Measurements from ENCODE around the genes STAMBPL1, IFIT1 and HTR7.

GRCh38 chr10:87940646-87941322 lies 77.4 kb downstream of the PTEN start:
- RRBS: no CpG with 5 or more reads among the region's 1 CpG

- RRBS: no CpG with 5 or more reads among the region's 3 CpGs
Observed at GRCh38 chr10:87968213-87968584, 104.8 kb downstream of the PTEN start.

DNA sequence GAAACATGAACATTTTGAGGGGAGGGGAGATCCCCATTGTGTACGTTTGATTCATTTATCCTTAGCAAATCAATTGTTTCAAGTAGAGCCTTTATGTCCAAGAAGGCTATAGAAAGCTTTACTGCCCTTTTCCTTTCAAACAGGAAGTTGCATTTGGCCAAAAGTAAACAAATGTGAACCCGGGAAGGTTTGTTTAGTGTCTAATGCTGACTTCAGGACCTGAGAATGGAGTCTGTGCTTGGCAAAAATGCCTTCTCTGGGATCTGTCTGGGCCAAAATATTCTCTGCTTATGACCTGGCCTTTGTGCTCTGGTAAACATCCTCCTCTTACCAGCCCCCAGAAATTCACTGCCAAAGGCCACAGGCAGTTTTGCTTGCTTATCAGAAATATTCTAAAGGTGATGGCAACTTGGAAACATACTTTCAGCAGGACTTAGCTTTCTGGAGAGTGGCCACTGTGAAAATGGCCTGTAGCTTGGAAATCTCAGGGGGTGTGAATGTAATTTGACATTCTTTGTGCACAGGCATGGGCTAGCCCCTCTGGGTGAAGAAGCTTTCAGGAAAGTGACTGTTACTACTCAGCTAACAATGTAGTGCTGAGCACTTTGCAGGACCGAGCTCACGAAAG lies 199.5 kb downstream of the PTEN start:
- RRBS: no CpG with 5 or more reads among the region's 4 CpGs

- RRBS: no CpG with 5 or more reads among the region's 4 CpGs
Observed at GRCh38 chr10:88091334-88092238, 228.2 kb downstream of the PTEN start.

- RRBS: no CpG with 5 or more reads among the region's 3 CpGs
Observed at GRCh38 chr10:88386318-88386930, 196.7 kb downstream of the RNLS start.

DNA sequence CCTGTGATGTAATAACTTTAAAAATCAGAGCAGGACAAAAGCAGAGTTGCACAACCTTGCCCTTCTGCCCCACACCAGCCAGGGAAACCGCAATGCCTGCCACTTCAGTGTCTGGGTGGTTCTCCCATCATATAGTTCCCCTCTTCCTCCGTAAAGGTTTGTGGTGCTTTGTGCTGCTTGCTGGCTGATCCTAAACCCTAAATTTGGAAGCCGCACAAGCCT lies 9.8 kb upstream of the LIPM start:
- RRBS: no CpG with 5 or more reads among the region's 3 CpGs

DNA sequence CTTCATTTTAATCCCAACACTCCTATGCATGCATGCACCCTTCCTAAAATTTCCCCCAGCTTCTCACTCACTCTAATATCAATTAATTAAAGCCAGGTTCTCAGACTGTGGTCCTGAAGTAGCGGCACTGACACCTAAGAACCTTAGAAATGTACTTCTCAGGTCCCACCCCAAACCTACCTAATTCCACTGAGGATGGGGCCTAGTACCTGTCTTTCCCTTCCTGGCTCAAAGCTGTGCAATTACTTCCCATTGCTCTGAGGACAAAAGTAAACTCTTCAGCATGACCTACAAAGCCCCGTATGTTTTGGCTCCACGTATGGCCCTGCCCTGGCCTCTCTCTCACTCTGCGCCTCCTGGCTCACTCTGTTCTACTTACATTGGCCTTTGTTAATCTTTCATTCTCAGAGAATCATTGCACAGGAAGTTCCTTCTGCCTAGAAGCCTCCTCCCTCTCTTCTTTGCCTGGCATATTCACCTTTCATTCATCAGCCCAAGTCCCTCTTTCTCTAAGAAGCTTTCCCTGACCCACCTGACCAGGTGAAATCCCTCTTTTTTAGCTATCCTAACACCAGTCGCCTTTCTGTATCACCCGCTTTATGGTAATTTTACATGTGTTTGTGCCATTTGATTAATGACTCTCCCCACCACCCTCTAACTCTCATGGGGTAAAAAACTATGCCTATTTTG lies 23.8 kb downstream of the LIPM start:
- RRBS: no CpG with 5 or more reads among the region's 6 CpGs

- RRBS: 2% methylated on average over 23 of the region's 99 CpGs
Observed at GRCh38 chr10:88879847-88880955, at the start of gene STAMBPL1. STAMBPL1 (plus strand) TSS chr10:88880245.

GRCh38 chr10:88940378-88940751 lies 12.2 kb downstream of the ACTA2 start:
- RRBS: no CpG with 5 or more reads among the region's 1 CpG

DNA sequence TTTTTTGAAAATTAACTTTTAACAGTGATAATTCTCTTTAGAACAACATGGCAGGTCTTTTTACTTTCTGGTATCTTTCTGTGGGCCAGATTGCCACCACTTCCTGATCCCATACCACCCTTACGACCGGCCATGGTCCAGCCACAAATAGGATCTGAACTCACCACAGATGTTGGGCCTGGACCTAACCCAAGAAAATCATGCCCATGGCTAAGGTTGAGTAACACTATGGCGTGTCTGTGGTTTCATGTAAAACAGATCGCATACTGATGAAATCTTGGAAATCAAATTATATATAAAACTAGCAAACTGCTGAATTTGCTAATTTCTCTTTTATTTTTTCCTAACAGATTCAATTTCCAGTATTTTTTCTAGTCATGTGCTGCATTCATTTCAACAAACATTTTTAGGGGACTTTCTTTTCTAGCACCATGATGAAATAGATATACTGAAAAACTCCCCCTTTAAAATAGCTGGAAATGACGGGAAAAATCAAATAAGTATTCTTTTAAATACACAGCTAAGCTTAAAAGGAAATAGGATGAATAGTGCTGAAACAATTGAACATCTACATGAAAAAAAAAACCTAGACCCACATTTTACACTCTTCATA lies 77.1 kb downstream of the CH25H start:
- RRBS: no CpG with 5 or more reads among the region's 5 CpGs

DNA sequence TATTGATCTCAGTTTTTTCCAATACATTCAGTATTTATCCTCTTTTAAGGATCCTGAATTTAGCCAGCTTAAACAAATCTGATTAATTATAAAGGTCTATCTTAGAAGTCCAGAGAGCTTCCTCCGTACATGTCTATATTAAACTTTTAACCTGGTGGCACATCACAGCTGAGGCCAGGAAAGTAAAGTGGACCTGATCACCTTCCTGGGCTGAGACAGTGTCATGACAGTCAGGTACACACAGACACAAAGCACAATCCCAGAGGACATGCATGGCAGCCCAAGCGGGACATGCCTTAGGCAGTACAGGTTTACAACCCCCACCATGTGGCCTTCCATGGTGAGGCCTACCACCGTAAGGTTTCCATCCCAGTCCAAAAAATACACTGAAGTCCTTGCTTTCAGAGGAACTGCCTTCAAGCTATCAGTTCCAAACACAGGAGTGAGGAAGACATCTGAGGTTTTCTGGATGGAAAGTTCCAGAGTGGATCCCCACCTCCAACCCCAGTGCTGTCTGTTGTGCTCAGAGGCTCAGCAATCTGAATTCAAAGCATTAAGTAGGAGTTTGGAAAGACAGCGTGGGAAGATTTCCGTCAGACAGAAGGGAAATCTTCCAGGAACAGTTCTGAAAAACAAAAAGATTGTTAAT lies 19.9 kb downstream of the IFIT3 start:
- RRBS: no CpG with 5 or more reads among the region's 5 CpGs

- RRBS: no CpG with 5 or more reads among the region's 10 CpGs
Observed at GRCh38 chr10:89351884-89352633, 24.3 kb downstream of the IFIT3 start.

GRCh38 chr10:89392113-89392830 lies at the start of gene IFIT1:
IFIT1 (plus strand) TSS chr10:89392623.
- RRBS: no CpG with 5 or more reads among the region's 9 CpGs

GRCh38 chr10:89475261-89476125 lies 59.9 kb downstream of the SLC16A12 start:
- RRBS: no CpG with 5 or more reads among the region's 7 CpGs

GRCh38 chr10:89699791-89700226 lies 1.6 kb upstream of the KIF20B start:
- RRBS: no CpG with 5 or more reads among the region's 3 CpGs

GRCh38 chr10:90145553-90145898 lies 444.1 kb downstream of the KIF20B start:
- RRBS: no CpG with 5 or more reads among the region's 2 CpGs

- RRBS: no CpG with 5 or more reads among the region's 5 CpGs
Observed at GRCh38 chr10:90813700-90814055, 44.2 kb downstream of the HTR7 start.

GRCh38 chr10:90857459-90858494 lies at the start of gene HTR7:
HTR7 (minus strand) TSS chr10:90858039.
- RRBS: 2% methylated on average over 38 of the region's 126 CpGs

DNA sequence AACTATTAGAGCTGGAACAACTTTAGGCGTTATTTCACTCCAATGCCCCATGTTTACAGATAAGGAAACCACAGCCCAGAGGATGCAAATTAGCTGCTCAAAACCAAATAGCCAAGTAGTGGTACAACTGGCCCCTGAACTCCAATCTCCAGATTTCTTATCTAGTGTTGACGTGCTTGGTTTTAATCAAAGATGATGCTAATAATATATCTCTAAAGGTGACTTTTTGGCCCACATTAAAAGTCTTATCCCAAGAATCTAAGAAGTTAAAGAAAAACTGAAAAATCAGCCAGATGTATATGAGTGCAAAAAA lies 2.6 kb downstream of the ANKRD1 start:
- RRBS: no CpG with 5 or more reads among the region's 2 CpGs

DNA sequence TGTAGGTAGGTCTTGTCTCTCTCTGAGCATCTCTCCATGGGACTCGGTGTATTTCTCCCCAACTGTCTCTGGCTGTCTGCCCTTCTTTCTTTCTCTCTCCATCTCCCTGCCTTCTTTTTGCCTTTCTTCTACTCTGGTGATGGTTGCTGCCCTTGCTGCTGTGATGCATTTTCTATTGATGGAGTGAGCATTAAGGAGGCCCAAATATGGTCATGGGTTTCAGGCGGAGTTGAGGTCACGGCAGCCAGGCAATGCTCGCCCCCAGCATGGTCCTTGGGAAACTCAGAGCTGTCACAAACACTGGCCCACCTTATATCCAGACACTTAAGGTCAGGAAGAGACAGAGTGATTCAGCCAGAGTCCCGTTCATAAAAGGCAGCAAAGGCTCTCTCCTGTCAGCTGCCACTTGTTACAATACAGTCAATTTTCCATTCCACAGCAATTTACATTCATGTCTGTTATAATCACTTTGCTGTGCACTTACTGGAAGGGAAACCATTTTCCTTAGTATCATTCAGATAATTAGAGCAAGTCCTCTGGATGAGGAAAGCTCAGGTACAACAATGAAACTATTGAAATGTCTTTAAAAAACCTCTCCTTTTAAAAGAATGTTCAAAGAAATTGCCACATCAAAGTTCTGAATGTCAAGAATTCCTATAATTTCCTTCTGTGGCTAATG lies 14.7 kb upstream of the ANKRD1 start:
- RRBS: no CpG with 5 or more reads among the region's 5 CpGs

All from epithelial cell of prostate (primary cell).